SJSA1 (cell line): ENCODE measurements around the genes CALCR and BET1.

DNA sequence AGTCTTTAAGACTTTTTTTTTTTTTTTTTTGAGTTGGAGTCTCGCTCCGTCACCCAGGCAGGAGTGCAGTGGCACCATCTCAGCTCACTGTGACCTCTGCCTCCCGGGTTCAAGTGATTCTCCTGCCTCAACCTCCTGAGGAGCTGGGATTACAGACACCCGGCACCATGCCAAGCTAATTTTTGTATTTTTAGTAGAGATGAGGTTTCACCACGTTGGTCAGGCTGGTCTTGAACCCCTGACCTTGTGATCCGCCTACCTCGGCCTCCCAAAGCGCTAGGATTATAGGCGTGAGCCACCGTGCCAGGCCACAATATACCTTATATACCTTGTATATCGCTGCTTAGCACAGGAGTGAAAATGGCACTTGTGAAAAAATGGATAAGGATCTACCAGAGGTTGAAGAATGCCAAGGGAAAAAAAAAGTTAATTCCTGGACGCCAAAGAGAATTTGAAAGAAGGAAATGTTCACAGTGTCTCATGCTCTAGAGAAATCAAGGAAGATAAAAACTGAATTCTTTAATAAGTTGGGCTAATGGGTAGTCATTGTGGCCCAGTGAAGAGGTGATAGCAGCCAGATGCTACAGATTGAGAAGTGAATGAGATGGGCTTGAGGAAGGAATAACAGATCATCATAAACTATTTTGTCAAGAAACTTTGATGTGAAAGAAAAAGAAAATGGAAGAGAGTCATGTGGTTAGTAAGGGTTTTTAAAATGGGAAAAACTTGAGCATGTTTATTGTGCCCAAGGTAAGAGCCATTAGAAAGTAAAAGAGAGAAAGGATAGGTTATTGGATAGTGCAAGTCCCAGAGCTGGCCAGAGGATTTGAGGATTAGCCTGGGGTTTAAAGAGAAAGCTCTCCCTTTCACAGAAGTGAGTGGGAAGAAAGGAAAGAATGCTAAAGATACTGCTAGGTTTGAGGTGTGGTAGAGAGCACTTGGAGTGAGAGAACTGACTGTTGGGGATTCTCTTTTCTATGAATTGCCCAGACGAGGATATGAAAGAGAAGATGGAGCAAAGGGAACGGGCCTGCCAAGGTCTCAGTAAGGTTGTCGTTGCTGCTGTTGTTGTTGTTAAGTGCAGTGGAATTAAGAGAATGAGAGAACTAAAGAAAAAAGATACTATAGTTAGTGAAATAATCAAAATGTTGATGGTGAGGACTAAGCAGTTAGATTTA is 98.5 kb upstream of the GATAD1 start:
- RAMPAGE, long total RNA, result no peak

- RAMPAGE, long total RNA, result no peak
These were observed 76.6 kb upstream of the GATAD1 start for GRCh38 chr7:92370612-92371104.

DNA sequence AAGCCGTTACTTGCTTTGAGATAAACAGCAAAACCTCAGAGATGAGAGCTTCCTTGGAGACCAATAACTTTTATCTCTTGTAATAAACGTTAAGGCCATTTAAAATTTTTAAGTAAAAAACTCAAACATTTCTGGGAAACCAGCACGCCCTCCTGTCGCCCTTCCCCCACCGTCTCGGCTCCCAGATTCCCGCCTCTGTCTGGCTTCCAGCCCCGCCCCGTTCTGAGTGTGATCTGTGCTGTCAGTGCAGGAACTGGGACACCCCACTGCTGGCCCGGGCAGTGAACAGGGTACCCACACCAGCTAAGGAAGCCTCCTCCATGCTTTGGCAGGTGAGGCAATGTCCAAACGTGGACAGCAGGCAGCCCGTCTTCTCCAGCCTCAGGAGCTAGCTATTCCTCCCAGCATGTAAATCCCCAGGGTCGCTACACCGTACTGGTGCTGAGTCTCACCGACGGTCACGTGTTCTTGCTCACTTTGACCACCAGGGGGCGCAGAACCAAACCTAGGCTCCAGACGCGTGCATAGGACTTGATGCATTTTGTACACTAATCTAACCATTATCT is 22.9 kb upstream of the GATAD1 start:
- RAMPAGE, long total RNA, result no peak

DNA sequence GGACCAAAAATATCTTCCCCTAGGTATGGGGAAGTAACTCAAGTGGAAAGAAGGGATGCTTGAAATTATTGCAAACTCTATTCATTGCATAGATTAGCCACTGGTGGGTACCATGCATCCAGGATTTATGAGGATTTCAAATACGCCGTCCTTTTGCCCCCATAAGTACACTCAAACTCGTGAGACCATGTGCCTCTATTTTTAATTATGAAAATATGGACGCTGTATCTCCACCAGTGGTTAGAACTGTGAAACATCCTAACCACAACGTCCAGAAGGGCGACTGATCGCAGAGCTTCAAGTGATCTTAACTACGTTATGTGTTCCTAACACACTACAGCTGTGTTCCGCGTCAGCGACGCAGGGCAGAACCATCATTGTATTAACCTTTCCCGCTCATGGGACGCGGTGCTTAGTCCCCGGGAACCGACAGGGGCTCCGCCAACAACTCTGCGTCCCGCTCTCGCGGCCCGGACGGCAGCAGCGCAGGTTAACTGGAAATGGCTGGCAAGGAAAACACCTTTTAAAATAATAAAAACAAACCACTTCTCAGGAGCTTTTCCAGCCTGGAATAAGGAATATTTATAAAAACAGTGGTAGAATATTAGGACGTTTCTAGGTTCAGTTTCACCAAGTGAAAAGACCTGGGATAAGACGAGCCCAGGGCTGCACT is 722 bp downstream of the PEX1 start:
- RAMPAGE, long total RNA, result no peak

DNA sequence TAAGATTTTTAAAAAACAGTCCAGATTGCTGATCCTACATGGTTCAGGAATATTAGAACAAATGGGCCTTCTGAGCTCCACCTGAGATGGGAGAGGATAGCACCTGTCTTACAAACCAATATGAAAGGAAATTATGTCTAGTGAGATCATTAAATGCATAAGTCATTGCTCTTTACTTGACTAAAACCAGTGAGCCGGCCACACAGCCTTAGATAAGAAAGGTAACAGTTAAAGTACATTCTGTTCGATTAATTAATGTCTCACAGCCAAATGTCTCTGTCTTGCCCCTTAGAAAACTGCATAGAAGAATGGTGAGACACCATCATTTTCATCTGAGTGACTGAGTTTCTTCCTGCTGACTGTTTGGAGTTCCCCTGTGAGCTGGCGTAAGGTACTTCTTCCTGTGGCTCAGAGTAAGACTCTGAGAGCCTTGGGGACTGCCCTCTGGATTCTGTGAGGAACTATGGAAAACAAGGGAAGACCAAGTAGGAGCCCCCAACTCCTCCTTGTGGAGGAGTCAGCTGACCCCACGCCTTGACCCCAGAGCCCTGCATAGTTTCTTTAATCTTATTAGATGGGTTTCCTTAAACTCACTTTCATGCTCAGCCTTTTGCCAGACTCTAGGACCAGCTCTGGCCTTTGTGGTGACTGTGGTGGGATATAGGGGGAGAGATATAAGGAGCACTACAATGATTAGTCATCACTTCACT is 51.6 kb upstream of the FAM133B start:
- RAMPAGE, long total RNA, result no peak

DNA sequence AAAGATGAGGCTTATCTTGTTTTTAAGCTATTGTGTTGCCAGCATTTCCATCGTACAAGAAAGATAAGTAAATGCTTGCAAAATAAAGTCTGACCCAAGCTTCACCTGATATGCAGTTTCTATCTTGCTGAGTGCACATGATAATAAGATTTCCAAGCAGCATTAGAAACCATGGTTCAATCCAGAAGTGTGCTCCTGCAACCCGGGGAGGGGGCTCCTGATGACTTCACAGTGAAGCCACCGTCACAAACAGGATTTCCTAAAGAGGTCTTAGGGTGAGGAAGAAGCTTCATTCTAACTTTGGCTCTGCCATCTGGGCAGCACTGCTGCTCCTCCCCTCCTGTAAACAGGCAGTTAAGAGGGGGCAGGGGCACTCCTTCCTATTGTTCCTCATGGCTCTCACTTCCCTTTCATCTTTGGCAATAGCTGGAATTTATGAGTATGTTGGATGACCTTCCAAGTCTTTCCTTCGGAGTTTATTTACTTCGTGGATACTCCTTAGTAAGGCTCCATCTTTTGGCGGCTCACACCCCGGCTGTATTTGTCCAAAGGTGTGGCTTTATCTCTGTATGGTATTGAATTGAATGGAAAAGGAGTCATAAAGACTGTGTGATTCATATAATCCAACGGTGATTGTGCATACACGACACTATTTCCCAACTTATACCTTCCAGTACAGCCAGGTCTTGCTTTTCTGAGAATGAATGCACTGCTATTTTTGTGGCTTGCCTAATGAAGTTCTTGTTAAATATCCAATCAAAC is 55.3 kb upstream of the FAM133B start:
- RAMPAGE, long total RNA, result no peak

- RAMPAGE, long total RNA, result no peak
These were observed 92.7 kb upstream of the FAM133B start for GRCh38 chr7:92682878-92683201.

GRCh38 chr7:92695112-92696521 is 105.4 kb upstream of the FAM133B start:
- RAMPAGE, long total RNA, result no peak

- RAMPAGE, long total RNA, result no peak
These were observed 79.0 kb downstream of the CDK6 start for GRCh38 chr7:92757198-92757866.

DNA sequence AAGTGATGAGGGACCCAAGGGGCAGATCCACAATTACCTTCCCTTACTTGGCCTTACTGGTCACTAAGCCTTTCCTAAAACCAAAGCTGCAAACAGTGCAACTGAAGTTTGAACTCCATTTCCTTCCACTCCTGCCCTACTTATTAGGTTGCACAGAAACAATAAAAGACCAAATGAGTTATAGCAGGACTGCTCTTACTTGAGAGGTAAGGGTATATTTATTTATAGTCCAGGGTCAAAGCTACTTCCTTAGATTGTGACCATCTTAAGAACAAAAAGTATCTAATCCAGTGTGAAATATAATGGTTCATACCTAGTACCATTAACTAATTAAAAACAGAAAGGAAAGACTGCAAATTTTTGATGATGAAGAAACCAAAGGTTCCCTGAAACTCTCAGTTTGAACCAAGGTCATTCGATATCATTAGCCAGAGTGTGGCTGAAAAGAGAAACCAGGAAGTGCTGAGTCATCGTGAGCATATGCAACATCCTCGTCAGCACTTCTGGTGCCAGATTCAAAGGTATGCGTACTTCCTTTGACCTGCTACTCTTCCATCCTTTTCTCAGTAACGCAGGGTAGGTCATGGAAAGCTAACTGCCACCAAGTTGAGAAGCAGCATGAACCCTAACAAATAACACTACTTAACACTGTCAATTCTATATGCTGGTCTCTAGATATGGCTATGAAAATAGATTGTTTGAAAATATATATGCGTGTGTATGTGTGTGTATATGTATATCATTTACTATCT is 26.8 kb downstream of the CDK6 start:
- RAMPAGE, long total RNA, result no peak

- RAMPAGE, long total RNA, result no peak
These were observed at the start of gene CALCR for GRCh38 chr7:93574623-93575009. CALCR (minus strand) TSS chr7:93574724.

DNA sequence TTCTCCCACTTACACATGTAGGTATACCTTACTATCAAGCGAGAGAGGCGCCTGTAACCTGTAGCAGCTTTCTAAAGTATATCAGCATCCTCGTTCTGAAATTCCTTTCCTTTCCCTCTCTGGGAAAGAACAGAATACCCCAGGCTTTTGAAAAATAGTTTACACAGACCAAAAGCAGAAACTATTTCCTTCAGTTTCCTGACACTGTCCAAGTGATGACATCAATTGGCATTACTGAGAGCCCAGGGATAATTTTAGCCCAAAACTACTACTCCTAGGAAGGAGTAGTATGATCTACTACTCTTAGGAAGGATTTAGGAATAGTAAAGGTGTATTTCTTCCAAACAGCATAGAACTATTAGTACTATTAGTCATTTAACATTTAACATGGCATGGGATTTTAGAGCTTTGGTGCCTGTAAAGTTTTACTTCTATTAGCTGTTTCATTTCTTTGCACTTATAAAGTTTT is 6.1 kb downstream of the GNG11 start:
- RAMPAGE, long total RNA, result no peak

DNA sequence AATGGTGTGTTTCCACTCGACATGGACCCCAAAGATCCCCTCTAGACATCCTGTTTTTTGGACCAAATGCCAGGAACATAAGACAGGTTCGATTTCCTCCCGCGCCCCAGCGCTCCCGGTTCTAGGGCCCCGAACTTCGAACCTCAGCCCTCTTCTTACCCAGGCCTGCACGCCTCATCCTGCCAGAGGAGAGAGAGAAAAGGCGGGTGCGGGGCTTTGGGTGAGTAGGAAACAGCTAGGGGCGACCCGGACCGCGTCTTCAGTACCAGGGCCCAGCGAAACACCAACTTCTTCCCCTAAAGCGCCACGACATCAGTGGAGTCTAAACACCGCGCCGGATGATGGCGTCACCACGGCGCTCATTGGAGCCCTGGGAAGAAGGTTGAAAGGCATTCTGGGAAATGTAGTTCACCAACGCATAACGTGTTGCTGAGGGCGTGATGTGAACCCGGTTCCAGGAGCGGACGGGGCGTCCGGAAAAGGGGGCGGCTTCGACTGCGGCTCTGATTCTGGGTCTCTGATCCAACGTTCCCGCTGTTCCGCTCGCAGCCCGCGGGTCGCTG is at the start of gene BET1:
TSS of gene BET1 (minus strand) at position 317 of the 563 bp plus-strand sequence.
- RAMPAGE, long total RNA, result start-site peak on the minus strand centred at position 306 of the sequence, 30 bp wide, 303 and 113 reads in 2 replicates

DNA sequence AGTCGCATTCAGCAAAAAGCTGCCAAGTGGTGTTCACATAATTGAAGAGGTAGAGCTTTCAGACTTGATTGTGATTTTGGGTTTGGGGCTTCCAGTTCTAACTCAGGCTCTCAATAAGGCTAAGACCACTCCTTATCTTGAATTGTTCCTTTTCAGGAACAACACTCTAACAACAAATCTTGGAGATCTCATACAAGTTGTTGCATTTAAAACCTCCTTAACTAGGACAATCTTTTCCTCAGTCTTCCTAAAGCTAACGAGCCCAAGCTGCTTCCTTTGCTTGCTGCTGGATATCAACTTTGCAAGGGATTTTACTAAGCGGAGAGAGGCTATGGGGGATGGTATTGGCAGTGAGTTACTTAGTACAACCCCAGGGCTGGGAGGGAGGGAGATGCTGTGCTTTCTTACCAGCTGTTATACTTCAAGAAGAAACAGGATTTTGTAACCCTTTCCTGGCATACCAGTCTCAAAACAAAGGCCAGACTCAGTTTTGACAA is 19.6 kb upstream of the COL1A2 start:
- RAMPAGE, long total RNA, result no peak

- RAMPAGE, long total RNA, result no peak
These were observed 1.7 kb downstream of the COL1A2 start for GRCh38 chr7:94395982-94397262.

DNA sequence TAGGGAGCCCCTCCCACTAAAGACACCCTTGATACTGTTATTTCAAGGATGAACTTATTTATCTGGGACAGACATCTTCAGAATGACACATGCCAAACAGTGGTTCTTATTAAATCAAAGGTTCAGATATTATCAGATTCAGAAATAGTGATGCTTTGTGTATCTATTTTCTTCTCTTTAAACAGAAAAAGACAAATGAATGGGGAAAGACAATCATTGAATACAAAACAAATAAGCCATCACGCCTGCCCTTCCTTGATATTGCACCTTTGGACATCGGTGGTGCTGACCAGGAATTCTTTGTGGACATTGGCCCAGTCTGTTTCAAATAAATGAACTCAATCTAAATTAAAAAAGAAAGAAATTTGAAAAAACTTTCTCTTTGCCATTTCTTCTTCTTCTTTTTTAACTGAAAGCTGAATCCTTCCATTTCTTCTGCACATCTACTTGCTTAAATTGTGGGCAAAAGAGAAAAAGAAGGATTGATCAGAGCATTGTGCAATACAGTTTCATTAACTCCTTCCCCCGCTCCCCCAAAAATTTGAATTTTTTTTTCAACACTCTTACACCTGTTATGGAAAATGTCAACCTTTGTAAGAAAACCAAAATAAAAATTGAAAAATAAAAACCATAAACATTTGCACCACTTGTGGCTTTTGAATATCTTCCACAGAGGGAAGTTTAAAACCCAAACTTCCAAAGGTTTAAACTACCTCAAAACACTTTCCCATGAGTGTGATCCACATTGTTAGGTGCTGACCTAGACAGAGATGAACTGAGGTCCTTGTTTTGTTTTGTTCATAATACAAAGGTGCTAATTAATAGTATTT is 35.6 kb downstream of the COL1A2 start:
- RAMPAGE, long total RNA, result no peak

- RAMPAGE, long total RNA, result no peak
These were observed 694 bp downstream of the CASD1 start for GRCh38 chr7:94510411-94510594.

DNA sequence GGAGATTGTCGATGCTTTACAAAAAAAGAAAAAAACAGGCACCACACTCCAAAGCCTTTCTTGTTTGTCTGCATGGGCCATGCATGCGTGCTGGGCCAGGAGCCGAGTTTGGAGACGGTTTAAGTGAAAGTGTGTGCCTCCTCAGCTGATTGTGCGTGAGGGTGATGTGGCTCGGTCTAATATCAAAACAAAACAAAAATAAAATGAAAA is 1.3 kb downstream of the PPP1R9A start:
- RAMPAGE, long total RNA, result no peak

DNA sequence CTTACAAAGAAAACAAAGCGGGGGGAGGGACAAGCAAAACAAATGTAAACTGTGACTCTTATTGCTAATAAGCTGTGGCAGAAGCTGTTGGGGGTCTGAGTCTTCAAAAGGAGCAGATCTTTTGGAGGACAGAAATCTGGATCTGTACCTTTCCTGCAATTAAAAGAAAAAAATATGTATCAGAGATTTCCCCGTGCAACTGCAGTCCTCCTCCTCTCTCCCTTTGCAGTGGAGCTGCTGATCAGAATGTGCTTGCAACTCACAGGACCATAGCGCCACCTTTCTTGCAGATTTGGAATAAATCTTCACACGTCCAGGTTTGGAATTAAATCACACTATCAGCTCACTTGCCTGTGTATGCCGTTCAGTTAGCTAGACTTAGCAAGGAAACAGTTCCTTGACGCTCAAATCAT is 77.6 kb downstream of the PON1 start:
- RAMPAGE, long total RNA, result no peak

DNA sequence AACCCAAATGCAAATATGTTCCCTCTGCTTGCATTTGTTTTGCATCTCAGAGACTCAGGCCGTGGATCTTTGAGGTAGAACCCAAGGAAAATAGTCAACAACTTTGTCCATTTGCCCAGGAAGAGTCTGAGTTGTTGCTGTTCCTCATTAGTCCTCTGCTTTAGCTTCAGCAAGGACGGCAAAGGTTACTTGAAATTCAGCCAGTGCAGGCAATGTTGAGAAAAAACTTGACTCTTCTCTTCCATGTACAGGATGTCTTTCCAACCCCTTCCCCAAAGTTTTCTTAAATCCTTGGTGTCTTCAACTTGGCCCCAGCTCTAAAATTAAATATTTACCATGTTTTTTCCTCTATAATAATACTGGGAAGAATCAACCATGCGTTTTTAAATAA is 45.7 kb downstream of the PDK4 start:
- RAMPAGE, long total RNA, result no peak